Bronchial epithelial cell (primary cell): ENCODE data around the gene PYGO1.

DNA sequence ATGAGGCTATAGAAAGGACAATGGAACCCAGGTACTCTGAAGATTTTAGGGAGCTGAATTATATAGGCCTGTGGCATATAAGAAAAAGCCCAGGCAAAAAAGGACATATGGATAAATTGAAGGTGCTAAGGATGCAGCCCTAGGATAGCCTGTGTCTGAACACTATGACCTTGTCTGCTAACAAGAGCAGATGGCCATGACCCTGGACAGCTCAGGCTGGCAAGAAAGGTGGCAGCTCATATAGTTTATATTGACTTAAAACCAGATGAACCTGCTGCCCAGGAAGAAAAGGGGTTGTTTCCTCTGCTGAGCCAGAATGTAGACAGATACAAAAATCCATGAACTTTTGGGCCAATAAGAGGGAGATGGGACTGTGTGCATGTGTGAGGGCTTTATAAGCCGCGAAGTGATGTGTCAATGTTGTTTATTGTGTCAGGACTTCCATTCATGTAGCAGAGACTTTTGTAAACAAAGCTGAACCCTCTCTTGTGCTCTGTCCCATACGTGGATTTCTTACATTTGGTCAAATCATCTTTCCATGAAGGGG, 321.4 kb downstream of the WDR72 start:
- RRBS, 2 experiments = no CpG with 5 or more reads among the region's 3 CpGs

- RRBS, 2 experiments = no CpG with 5 or more reads among the region's 3 CpGs
Observed at GRCh38 chr15:54820727-54821065, 376.0 kb downstream of the RSL24D1 start.

- RRBS, 2 experiments = 0 to under 1% methylated on average over 6 of the region's 10 CpGs
Observed at GRCh38 chr15:55288751-55289385, 745 bp downstream of the RAB27A start.

- RRBS, 2 experiments = no CpG with 5 or more reads among the region's 2 CpGs
Observed at GRCh38 chr15:55343155-55343535, 24.1 kb downstream of the PIGB start.

GRCh38 chr15:55588052-55588705, at the start of gene PYGO1:
Gene PYGO1 (minus strand): TSS chr15:55588345.
- RRBS, 2 experiments = 1 to 2% methylated on average over 21 of the region's 99 CpGs

DNA sequence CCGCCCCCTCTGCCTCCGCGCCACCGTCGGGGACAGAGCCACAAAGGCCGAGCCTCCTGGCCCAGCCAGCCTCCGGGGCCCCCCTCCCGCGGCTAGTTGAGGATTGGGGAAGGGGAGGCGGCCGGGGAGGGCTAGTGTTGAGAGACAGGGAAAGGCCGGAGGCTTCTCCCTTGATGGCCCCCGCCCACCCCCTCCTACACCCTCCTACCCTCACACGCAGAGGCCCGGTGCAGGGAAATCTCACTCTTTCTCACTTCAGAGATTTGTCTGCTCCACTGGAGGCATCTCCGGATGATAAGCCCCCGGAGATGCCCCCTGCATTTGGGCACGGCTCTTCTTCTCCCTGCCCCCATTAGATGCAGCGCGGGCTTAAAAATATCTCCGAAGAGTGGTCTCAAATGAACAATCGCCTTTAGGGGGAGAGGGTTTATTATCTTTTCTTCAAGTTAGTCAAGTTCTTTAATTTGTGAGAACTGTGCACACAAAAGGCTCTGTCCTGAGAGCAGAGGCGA, 495 bp upstream of the PRTG start:
- RRBS, 2 experiments = 2 to 3% methylated on average over 14 of the region's 23 CpGs

DNA sequence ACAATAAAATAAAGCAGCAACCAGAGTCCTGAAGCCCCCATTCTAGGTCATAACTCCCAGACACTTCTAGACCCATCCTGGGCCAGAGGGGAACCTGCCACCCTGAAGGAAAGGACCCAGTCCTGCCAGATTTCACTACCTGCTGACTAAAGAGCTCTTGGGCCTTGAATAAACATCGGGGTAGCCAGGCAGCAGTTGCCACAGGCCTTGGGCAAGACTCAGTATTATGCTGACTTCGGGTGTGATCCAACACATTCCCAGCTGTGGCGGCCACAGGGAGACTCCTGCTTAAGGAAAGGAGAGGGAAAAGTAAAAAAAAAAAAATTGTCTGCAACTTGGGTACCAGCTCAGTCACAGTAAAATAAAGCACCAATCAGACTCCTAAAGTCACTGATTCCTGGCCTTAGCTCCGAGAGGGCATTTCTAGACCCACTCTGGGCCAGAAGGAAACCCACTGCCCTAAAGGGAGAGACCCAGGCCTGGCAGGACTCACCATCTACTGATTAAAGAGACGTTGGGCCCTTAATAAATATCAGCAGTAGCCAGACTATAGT, 23.8 kb downstream of the NEDD4 start:
- RRBS, 2 experiments = no CpG with 5 or more reads among the region's 5 CpGs

DNA sequence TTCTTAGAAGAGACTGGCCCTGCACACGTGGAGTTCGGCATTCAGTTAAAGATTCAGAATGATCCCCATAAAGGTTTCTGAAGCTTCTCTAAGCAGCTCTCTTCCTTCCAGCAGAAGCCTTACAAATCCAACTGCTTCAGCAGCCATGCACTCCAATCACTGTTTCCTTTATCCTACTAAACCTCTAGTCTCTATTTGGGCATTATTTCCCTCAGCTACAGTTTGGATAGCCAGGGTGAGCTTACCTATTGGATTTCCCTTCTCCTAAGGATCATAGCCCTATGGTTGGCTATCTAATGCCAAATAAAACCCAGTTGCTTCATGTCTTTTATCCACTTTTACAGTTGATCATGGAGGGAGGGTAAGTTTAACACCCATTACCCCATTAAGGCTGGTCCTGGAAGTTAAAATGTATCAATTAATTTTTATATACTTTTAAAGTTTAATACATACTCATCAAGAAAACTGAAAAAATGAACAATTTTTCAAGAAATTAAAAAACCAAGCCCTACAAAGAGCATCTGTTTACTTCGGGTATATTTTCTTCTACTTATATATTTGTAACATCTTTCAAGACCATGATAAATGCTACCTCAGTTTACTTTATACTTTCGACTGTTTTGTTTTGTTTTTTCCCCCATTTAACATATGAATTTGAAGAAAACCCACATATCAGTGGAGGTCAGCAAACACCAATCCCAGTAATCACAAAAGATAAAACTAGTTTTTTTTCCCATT, 20.3 kb downstream of the RFX7 start:
- RRBS, 2 experiments = no CpG with 5 or more reads among the region's 4 CpGs

- RRBS, 2 experiments = 2% methylated on average over 6 of the region's 34 CpGs
Observed at GRCh38 chr15:56242723-56243553, 741 bp downstream of the RFX7 start.

- RRBS, 2 experiments = no CpG with 5 or more reads among the region's 5 CpGs
Observed at GRCh38 chr15:56464403-56464684, 593 bp downstream of the MNS1 start.

- RRBS, 2 experiments = no CpG with 5 or more reads among the region's 5 CpGs
Observed at GRCh38 chr15:56805775-56806109, 72.4 kb upstream of the ZNF280D start.

DNA sequence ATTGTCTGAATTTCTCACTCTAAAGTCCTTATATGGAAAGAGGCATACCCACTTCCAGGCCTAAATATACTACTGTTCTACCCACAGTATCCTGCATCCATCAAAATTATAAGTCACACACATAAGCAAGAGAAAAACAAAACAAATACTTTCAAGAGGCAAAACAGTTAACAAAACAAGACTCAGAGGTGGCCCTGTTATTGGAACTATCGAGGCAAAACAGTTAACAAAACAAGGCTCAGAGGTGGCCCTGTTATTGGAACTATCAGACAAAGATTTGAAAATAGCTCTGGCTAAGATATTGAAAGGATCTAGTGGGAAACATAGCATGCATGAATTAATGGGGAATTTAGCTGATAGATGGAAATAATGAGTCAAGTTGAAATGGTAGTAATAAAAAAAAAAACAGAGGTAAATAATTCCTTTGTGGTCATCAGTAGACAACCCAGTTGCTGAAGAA, 224.1 kb upstream of the CGNL1 start:
- RRBS, 2 experiments = no CpG with 5 or more reads among the region's 1 CpG

DNA sequence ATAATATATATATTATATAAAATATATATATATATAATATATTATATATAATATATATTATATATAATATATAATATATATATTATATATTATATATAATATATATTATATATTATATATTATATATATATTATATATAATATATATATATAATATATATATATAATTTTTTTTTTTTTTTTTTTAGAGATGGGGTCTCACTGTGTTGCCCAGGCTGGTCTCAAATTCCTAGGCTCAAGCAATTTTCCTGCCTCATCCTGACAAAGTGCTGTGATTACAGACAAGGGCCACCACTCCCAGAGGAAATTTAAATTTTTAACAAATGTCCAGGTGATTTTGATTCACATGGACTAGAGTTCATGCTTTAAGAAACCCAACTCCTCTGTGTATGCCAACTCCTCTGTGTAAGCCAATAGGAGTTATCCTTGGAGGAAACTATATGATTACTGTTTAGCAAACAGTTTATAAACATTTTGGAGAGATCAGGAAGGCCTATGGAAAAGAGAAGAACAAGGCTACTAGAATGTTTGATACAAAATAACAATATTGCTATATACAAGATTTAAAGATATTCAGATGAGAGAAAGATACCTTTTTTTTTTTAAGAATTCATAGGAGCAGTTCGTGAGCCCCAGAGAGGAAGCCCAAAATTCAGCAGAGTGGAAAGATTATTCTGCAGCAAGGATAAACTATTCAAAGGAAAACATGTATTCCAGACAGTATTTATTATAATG, 205.5 kb upstream of the CGNL1 start:
- RRBS, 2 experiments = no CpG with 5 or more reads among the region's 1 CpG

DNA sequence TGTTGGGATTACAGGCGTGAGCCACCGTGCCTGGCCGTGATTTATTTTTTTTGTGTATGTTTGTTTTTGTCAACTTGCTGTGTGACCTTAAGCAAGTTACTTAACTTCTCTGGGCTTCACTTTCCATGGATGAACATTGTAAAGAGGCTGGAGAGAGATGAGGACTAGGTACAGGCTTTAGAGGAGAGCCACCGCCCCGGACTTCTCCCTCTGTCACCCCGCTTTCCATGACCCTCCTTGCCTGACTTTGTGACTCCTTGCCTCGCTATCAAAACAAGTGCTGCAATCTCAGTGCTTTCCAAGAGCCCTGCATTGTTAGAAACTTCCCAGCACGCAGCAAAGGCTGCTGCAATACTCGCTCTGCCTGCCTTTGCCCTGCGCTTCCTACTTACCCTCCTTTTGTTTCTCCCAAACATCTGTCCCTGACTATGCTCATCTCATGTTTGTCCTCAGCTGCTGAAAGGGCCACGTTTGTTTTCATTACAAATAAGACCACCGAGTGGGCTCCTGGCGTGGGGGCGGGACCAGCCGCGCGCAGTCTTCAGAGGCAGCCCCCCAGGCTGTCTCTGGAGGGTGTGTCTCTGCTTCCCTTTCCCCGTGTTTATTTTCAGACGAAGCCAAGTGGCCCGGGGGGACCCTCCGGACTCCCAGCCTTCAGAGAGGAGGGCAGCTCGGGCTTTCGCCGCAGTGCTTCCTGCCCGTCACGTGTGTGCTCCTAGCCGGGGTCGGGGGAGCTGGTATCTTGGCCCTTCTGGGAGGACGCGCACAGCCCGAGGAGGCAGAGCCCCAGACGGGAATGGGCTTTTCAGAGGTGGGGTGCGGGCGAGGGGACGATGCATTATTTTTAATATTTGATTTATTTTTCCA, 70.2 kb upstream of the CGNL1 start:
- RRBS, 2 experiments = under 1 to 3% methylated on average over 5 of the region's 35 CpGs

DNA sequence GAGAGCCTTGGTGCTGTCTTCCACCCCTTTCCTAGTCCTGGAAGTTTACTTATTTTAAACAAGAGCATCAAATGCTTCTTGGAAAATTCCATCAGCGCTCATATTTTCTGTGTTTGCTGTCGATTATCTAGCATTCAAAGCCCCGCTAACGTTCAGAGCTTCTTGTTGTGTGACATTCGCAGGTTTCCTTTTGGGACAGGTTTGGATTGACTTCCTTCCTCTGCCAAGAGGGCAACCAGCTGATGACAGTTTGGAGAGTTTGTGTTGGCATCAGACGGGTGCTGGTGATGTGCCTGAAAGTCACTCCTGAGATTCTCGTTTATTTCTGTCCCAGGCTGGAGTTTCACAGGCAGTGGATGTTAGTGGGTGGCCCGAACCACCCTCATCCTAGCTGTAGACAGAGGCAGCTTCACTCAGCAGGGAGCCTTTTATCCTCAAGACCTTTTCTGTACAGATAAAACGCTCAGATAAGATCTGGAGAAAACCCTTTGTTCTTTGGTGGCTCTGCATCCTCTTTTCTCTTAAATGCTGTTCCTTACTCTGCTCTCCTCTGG, 35.6 kb downstream of the CGNL1 start:
- RRBS, 2 experiments = no CpG with 5 or more reads among the region's 9 CpGs

DNA sequence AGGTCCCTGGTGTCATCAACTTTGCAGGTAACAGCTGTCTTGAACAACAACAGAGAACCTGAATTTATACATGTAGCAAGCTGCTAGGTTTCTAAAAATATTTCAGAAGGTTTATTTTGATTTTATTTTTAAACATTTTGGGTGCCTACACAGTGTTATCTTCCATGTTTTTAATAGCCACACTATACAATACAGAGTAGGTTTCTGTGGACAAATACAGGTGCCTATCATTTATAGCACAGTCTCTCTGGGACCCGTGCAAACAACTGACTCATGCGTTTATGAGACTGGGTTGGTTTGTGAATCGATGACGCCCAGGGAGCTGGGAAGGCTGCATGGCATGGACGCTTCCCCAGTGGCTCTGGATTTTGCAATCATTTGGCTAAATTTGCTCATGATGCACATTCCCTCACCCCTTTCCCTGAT, 50.9 kb downstream of the CGNL1 start:
- RRBS, 2 experiments = no CpG with 5 or more reads among the region's 5 CpGs

DNA sequence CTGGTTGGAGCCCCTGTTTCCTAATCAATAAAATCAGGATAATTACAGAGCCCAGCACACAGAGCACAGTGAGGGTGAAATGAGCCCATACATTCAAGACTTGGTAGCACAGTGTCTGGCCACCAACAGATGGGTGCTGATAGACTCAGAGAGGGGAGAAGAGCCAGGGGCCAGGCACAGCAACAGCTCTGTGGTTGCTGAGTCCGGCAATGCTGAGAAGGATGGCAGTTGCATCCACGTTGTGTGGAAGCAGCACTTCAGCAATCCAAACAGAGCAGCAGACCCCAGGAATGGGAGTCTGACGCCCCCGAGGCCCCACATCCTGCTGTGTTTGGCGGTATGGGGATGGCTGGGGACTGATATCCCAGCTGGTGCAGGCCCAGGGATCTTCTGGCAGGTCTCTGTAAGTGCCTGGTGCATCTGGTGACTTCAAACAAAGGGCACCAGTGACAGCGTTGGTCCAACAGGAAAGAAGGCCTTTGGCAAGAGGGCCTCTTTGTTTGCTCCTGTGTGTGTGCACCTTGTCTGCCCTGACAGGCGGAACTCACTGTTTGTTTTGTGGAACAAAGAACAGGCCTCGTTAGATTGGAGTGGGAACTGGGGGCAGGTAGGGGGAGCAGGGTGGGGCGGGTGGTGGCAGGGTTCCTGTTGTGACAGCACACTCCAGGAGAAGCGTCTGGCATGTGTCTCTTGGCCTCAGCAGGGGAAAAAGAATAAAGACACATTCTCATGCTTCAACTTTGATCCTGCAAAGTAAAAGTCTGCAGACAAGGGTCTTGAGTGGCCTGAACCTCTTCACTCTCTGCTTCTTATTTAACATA, 94.7 kb upstream of the MYZAP start:
- RRBS, 2 experiments = no CpG with 5 or more reads among the region's 10 CpGs

DNA sequence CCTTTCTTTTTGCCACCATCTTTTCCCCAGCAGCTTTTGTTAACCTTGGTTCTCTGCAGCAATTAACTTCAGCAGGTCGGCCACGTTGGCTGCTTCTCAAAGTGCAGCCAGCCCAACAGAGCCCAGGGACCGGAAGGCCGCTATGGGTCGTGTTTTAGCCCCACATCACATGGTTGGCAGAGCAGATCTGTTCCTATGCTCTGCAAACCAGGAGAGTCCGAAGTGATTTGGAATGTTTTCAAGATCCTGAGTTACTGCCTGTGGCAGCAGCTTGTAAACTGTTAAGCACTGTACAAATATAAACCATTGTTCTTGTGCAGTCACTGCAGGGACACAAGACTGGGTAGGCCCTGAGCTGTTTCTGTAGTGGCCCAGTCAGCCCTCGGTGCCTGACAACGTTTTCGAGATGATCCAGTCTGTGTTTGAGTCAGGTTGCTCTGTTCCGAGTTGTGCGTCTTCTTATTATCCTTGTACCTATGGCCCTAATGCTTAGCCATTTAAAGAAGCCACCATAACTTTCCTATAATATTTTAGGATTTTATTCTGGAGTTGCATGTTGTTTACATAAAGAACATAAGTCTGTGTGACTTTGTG, 69.5 kb upstream of the MYZAP start:
- RRBS, 2 experiments = no CpG with 5 or more reads among the region's 11 CpGs

GRCh38 chr15:57591256-57591638, 457 bp upstream of the MYZAP start:
- RRBS, 2 experiments = no CpG with 5 or more reads among the region's 8 CpGs